Measurements from ENCODE around the genes USP13 and ATP11B.

GRCh38 chr3:178058275-178058724 is 477.9 kb upstream of the KCNMB2 start:
- PRO-cap, 5 experiments, result peak in 1 of 5 experiments; most common plus-strand start chr3:178058453 (in 1)
- RAMPAGE, long total RNA, 2 experiments, result no peak in any of the 2 experiments
- RRBS, result no CpG with 5 or more reads among the region's 2 CpGs

GRCh38 chr3:178707808-178708119 is 171.5 kb downstream of the KCNMB2 start:
- PRO-cap, 5 experiments, result no peak in any of the 5 experiments
- RAMPAGE, long total RNA, 2 experiments, result no peak in any of the 2 experiments
- RRBS, result no CpG with 5 or more reads among the region's 1 CpG

GRCh38 chr3:179266811-179267372 is 16.0 kb upstream of the KCNMB3 start:
- PRO-cap, 5 experiments, result no peak in any of the 5 experiments
- RAMPAGE, long total RNA, 2 experiments, result no peak in any of the 2 experiments
- RRBS, result no CpG with 5 or more reads among the region's 20 CpGs

GRCh38 chr3:179404113-179404940 is 46.9 kb downstream of the GNB4 start:
- PRO-cap, 5 experiments, result no peak in any of the 5 experiments
- RAMPAGE, long total RNA, 2 experiments, result no peak in any of the 2 experiments
- RRBS, result no CpG with 5 or more reads among the region's 5 CpGs

- PRO-cap, 5 experiments, result peak in 1 of 5 experiments; most common plus-strand start chr3:179452446 (in 1); most common minus-strand start chr3:179452354 (in 1)
- RAMPAGE, long total RNA, 2 experiments, result no peak in any of the 2 experiments
- RRBS, result no CpG with 5 or more reads among the region's 15 CpGs
Observed at GRCh38 chr3:179451868-179452625, 777 bp upstream of the GNB4 start.

DNA sequence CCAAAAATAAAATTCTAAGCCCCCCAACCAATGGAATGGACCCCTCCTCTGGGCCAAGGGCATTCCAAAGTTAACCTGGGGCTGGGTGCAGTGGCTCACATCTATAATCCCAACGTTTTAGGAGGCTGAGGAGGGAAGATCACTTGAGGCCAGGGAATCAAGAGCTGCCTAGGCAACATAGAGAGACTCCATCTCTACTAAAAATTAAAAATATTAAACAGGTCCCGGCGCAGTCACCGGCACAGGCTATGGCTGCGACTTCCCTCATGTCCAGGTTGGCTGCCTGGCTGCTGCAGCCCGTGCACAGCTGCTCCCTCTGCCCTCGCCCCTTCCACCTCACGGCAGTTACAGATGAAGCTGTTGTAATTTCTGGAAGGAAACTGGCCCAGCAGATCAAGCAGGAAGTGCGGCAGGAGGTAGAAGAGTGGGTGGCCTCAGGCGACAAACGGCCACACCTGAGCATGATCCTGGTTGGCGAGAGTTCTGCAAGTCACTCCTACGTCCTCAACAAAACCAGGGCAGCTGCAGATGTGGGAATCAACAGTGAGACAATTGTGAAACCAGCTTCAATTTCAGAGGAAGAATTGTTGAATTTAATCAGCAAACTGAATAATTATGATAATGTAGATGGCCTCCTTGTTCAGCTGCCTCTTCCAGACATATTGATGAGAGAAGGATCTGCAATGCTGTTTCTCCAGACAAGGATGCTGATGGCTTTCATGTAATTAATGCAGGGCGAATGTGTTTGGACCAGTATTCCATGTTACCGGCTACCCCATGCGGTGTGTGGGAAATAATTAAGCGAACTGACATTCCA is 13.0 kb upstream of the GNB4 start:
- PRO-cap, 5 experiments, result no peak in any of the 5 experiments
- RAMPAGE, long total RNA, 2 experiments, result no peak in any of the 2 experiments
- RRBS, result no CpG with 5 or more reads among the region's 17 CpGs

GRCh38 chr3:179652925-179653783 is at the start of gene USP13:
Gene USP13 (plus strand): TSS chr3:179653040.
- PRO-cap, 5 experiments, result peak in 5 of 5 experiments; most common plus-strand start chr3:179653050 (in 3); most common minus-strand start chr3:179653000 (in 3)
- RAMPAGE, long total RNA, 2 experiments, result no peak in any of the 2 experiments
- RRBS, result 2% methylated on average over 46 of the region's 98 CpGs

DNA sequence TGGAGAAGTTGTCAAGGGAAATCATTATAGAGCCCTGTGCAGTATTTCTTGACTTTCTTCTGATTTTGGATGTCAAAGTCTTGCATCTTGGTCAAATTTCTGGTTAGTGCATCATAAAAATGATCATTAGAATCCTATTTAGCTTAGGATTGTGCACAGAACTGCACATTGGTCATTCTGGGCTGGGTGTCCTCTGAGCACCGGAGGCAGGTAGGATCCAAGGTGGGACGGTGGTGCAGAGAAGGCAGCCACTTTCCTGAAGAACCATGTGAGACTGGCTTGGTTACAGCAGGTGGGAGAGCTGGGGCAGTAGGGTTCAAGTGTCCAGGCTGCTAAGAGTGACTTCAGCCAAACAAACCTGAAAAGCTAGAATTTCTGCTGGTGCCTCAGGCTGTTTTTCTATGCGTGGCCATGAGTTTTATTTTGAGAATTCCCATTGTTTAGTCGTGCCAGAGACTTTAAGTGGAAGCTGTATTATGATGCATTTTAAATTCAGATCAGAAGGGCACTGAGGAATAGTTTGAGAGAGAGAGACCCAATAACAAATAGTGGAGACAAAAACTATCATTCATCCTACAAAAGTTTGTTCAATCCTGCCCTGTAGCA is 20.0 kb downstream of the USP13 start:
- PRO-cap, 5 experiments, result no peak in any of the 5 experiments
- RAMPAGE, long total RNA, 2 experiments, result no peak in any of the 2 experiments
- RRBS, result no CpG with 5 or more reads among the region's 4 CpGs

GRCh38 chr3:179760822-179761435 is 108.1 kb downstream of the USP13 start:
- PRO-cap, 5 experiments, result no peak in any of the 5 experiments
- RAMPAGE, long total RNA, 2 experiments, result no peak in any of the 2 experiments
- RRBS, result no CpG with 5 or more reads among the region's 9 CpGs

GRCh38 chr3:180601639-180601856 is 415 bp upstream of the TTC14 start:
- PRO-cap, 5 experiments, result no peak in any of the 5 experiments
- RAMPAGE, long total RNA, 2 experiments, result no peak in any of the 2 experiments
- RRBS, result no CpG with 5 or more reads among the region's 8 CpGs

DNA sequence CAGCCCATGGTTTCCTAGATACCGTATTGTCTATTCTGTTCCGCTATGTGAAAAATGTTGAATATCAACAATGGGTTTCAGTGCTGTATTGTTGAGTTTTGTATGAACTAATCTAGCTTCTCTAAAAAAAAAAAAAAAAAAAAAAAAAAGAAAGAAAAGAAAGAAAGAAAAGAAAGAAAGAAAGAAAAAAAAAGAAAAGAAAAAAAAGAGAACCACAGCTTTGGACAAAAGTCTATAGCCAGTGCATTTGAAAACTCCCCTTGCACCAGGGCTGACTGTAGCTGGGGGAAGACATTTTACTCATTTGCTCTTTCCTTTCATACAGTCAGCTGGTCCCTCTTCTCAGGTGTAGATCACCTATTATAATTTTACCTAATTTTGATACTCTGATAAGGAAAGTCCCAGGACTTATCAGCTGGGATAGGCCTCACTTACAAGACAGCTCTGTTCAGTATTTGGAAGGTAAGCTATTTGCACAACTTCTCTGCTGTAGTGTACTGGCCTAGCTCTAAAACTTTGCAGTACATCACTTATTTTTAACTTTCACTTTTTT is 101.4 kb upstream of the SOX2 start:
- PRO-cap, 5 experiments, result no peak in any of the 5 experiments
- RAMPAGE, long total RNA, 2 experiments, result no peak in any of the 2 experiments
- RRBS, result no CpG with 5 or more reads among the region's 2 CpGs

DNA sequence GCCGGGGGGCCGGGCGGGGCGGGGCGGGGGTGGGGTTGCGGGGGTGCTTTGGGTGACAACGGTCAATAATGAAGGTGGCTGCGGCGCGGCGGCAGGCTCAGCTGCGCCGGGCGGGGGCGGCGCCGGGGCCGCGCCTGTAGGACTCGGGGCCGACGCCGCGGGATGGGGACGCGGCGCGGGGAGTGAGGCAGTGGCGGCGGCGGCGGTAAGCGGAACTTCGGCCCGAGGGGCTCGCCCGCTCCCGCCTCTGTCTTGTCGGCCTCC is at the start of gene ATP11B:
ATP11B (plus strand) TSS at position 65 of the 264 bp plus-strand sequence.
- PRO-cap, 5 experiments, result peak in 5 of 5 experiments; most common plus-strand start position 65 of the sequence (in 5)
- RAMPAGE, long total RNA, 2 experiments, result no peak in any of the 2 experiments
- RRBS, result 2% methylated on average over 6 of the region's 39 CpGs

DNA sequence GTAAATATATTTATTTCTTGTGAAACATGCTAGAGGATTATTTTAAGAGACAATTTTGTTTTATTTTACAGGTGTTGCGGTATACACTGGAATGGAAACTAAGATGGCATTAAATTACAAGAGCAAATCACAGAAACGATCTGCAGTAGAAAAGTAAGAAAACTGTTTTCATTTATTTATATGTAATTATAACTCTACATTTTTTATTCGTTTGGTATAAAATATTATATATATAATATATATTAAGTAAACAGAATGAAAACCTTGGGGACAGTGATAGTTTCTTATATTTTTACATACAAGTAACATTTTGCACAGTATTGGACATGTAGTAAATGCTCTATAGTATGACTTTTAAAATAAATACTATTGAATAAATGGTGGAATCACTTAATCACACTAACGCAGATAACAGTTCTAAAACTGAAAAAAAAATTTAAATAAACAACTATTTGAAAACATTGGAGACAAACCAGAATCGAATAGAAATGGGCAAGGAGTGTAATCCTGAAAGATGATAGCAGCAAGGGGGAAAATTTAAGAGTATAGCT is 55.2 kb downstream of the ATP11B start:
- PRO-cap, 5 experiments, result no peak in any of the 5 experiments
- RAMPAGE, long total RNA, 2 experiments, result no peak in any of the 2 experiments
- RRBS, result no CpG with 5 or more reads among the region's 5 CpGs

GRCh38 chr3:182865131-182865901 is 72.0 kb downstream of the ATP11B start:
- PRO-cap, 5 experiments, result no peak in any of the 5 experiments
- RAMPAGE, long total RNA, 2 experiments, result no peak in any of the 2 experiments
- RRBS, result no CpG with 5 or more reads among the region's 7 CpGs

GRCh38 chr3:183180245-183180476 is 17.6 kb upstream of the LAMP3 start:
- PRO-cap, 5 experiments, result no peak in any of the 5 experiments
- RAMPAGE, long total RNA, 2 experiments, result no peak in any of the 2 experiments
- RRBS, result no CpG with 5 or more reads among the region's 10 CpGs

DNA sequence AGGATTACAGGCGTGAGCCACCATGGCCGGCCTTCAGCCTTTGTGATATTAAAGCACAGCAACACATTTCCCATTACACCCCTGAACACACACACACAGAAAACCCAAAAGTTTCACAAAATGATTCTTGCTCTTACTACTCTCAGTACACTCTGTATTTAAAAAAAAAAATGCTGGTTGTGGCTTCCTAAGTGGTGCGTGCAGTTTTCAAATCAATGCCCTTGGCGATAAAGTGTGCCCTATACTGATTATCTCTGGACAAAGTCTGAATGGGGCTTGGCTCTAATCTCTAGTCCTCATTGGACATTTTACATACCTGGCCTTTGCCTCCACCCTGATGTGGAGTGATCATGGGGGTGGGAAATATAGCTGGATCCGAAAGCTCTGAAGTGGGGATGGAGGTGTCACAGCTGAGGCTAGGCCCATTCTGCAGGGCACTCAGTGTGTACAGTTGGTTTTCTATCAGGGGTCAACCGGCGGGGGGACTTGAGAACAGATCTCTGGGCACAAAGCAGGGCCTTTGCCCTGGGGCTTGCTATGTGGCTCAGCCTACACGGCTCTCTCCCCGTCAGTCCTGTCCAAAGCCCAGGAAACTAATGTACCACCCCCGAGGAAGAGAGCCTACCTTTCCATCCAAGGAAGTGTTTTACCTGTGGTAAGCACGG is 14.1 kb downstream of the B3GNT5 start:
- PRO-cap, 5 experiments, result no peak in any of the 5 experiments
- RAMPAGE, long total RNA, 2 experiments, result no peak in any of the 2 experiments
- RRBS, result no CpG with 5 or more reads among the region's 11 CpGs

DNA sequence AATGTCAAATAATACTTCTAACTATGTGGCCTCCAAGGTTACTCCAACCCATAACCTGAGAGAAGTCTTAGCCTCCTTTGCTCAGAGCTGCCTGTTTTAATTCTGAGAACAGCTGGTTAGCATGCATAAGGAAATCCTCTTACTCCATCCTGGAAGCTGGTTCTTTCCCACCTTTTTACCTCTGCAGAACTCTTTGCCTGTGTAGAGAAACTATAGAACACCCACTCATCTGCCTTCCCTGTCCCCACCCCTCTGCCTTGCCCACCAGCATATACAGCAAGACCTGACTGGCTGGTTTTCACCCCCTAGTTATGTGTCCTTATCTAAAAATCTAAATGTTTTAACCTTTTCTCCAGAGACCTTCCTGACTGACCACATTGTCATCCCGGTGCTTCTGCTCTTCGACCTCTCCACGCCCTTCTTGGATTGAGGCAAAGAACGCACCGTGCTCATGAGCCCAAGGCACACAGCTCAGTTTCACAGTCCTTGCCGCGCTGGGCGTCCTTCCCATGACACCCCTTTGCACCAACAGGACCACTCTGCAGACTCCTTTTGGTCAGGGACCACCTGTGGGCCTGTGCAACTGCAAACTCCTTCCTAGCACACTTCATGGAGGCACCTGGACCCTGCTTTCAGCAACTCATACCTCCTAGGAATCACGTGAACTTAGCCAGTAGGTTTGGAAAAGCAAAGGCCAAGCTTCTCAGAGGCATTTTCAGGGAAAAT is 62.6 kb downstream of the B3GNT5 start:
- PRO-cap, 5 experiments, result no peak in any of the 5 experiments
- RAMPAGE, long total RNA, 2 experiments, result no peak in any of the 2 experiments
- RRBS, result no CpG with 5 or more reads among the region's 9 CpGs

DNA sequence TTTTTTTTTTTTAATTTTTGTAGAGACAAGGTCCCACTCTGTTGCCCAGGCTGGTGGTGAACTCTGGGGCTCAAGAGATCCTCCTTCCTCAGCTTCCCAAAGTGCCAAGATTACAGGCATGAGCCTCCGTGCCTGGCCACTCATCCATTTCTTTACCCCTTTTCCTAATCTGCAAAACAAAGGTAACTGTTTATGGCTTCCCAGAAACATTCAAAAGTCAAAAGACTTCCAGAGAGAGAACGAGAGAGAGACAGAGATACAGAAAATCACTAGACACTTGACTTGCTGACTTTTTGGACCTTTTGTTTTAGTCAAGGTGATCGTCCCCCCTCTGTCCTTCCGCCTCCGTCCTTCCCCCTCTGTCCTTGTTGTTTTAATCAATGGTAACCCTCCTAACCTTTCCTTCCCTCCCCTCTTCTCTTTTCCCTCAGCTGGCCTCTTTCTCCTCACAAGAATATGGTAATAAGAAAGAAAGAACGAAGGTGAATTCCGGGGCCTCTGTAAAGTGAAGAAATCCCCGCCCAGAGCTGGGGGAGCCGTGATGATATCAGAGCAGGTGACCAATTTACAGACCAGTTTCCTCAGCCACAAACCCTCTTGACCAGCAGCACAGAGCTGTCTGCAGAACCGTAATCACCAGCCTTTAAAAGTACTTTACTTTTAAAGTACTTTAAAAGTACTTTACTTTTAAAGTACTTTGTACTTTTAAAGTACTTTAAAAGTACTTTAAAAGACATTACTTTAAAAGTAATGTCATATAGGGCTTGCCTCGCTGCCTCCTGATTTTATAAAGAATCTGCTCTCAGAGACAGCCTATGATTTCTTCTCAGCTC is 21.9 kb downstream of the KLHL6 start:
- PRO-cap, 5 experiments, result no peak in any of the 5 experiments
- RAMPAGE, long total RNA, 2 experiments, result no peak in any of the 2 experiments
- RRBS, result no CpG with 5 or more reads among the region's 11 CpGs

DNA sequence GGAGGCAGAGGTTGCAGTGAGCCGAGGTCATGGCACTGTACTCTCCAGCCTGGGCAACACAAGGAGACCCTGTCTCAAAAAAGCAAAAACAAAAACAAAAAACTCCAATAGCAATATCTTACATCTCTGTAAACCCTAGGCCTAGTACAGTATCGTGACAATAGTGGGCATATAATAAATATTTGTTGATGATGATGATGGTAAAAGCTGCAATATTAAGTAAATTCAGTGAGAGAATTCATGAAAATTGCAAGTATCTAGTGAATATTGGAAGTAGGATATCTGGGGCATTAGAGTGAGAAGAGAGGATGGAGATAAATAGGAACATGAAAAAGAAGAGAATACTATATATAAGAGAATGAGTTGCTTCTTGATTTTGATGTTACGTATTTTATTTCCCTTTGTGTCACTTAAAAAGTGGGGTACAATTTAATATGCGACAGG is 12.5 kb downstream of the KLHL24 start:
- PRO-cap, 5 experiments, result no peak in any of the 5 experiments
- RAMPAGE, long total RNA, 2 experiments, result no peak in any of the 2 experiments
- RRBS, result no CpG with 5 or more reads among the region's 4 CpGs

DNA sequence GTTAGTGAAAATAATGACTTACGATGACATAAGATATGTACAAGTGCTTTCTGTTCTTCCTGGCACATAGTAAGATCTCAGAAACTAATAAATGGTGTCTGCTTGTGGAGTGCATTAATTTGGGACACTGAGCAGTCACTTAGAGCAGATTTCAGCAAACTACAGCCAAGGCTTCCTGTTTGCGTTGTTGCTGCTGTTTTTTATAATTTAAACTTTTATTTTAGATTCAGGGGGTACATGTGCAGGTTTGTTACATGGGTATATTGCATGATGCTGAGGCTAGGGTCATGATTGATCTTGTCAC is 42.2 kb downstream of the MAP6D1 start:
- PRO-cap, 5 experiments, result no peak in any of the 5 experiments
- RAMPAGE, long total RNA, 2 experiments, result no peak in any of the 2 experiments
- RRBS, result no CpG with 5 or more reads among the region's 2 CpGs